ENCODE measurements around a stretch of chr2.

GRCh38 chr2:176092232-176092565 lies 322 bp upstream of the HOXD13 start:
- PRO-cap, result no peak
- RRBS, result 12% methylated on average over 1 of the region's 20 CpGs

- PRO-cap, result no peak
- RRBS, result no CpG with 5 or more reads among the region's 31 CpGs
Measured at GRCh38 chr2:176132282-176133098, 3.0 kb downstream of the HOXD8 start.

- PRO-cap, result bidirectional peak, plus-strand start at chr2:176135326, minus-strand start at chr2:176135191
- RRBS, result no CpG with 5 or more reads among the region's 4 CpGs
Measured at GRCh38 chr2:176134851-176135565, 5.5 kb downstream of the HOXD8 start.

- PRO-cap, result no peak
- RRBS, result no CpG with 5 or more reads among the region's 22 CpGs
Measured at GRCh38 chr2:176149983-176150776, 1.2 kb upstream of the HOXD4 start.

GRCh38 chr2:176472998-176473642 lies 203.9 kb downstream of the MTX2 start:
- PRO-cap, result bidirectional peak, plus-strand start at chr2:176473317, minus-strand start at chr2:176473293; bidirectional peak, plus-strand start at chr2:176473468, minus-strand start at chr2:176473361
- RRBS, result no CpG with 5 or more reads among the region's 4 CpGs

GRCh38 chr2:176562478-176563038 lies 293.3 kb downstream of the MTX2 start:
- PRO-cap, result unidirectional peak, minus-strand start at chr2:176562836
- RRBS, result no CpG with 5 or more reads among the region's 3 CpGs

DNA sequence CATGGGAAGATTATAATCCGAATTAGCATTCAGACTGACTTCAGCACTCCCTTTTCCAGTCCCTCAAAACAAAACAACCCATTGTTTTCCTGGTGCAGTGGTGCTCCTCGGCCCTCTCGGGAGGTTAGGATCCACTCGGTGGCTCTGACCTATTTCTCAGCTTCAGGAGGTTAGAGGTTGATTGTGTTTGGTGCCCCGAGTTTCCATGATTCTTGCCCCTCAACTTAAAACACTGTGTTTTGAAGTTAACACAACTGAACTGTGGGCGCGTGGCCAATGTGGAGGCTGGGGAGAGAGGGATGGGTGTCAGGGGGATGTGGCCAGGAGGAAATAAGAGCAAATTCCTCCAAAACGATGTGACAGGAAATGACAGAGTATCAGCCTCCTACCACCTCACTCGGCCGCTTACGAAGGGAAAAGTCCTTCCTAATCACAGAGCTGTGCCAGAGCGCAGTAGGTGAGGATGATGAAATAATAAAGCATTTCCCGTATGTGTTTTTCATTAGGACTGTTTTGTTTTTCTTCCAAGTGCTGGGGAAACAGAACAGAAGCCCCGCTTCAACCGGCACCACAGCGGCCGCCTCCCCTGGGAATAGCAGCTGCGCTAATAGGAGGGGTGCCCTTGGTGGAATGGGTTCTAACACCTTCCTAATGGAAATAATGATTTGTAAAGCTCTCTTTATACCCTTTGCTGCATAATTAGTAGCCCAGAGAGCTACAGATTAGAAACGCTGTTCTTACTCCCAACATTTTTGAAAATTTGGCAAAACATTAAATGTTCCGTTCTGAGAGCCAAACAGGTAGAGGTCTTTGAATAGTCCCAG lies 440.3 kb downstream of the MTX2 start:
- PRO-cap, result no peak
- RRBS, result no CpG with 5 or more reads among the region's 20 CpGs

DNA sequence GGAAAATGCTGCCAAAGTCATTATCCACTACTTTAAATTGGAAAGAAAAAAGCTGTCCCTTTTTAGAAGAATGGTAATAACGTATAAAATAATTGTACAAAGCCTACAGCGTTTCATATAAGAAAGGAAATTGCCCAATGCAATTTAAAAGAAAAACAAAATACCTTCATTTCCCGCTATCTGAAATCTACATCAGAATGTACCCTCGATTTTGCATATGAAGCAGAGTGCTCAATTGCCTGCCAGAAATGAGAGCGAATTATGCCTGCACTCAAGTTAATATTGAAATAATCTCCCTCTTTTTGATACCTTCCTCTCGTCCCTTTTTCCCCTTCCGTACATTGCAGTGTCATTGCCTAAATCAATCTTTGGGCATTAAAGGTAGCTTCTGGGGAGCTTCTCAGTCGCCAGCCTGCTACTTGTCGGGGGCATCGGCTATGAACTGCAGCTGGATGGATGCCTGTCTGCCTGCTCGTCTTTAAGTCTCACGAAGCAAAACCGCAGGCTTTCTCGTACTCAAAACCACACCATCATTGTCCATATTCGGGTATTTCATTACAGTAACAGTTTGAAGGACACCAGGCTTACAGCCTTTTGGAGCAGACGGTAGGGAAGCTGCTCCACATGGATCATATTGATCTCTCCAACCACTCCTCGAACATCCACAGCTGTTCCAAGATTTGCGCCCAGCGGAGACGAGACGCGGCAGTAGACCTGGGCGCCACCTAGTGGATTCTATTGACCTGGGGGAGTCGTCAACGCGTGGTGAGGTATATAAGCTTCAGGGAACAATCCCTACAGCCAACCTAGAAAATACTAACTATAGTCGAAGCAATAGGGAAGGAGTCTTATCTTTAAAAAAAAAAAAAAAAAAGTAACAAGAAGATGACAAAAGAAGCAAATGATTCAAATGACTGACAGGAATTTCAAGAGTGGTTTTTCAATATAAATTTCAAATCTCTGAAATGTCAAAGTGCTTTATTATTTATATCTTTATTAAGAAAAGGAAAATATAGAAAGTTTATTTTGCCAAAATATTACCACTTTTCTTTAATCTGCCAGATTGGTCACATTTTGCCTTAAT lies 63.9 kb upstream of the HNRNPA3 start:
- PRO-cap, result no peak
- RRBS, result no CpG with 5 or more reads among the region's 27 CpGs

GRCh38 chr2:177151129-177151658 lies 61.4 kb upstream of the HNRNPA3 start:
- PRO-cap, result no peak
- RRBS, result no CpG with 5 or more reads among the region's 2 CpGs

GRCh38 chr2:177218846-177219664 lies 6.5 kb downstream of the HNRNPA3 start:
- PRO-cap, result no peak
- RRBS, result no CpG with 5 or more reads among the region's 5 CpGs

DNA sequence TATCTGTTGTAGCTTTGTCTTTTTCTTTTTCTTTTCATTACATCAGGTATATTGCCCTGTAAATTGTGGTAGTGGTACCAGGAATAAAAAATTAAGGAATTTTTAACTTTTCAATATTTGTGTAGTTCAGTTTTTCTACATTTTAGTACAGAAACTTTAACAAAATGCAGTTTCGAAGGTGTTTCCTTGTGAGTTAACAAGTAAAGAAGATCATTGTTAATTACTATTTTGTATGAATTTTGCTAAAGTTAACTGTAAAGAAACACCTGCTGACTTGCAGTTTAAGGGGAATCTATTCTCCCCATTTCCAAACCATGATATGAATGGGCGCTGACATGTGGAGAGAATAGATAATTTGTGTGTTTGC lies 7.1 kb downstream of the HNRNPA3 start:
- PRO-cap, result no peak
- RRBS, result no CpG with 5 or more reads among the region's 2 CpGs

DNA sequence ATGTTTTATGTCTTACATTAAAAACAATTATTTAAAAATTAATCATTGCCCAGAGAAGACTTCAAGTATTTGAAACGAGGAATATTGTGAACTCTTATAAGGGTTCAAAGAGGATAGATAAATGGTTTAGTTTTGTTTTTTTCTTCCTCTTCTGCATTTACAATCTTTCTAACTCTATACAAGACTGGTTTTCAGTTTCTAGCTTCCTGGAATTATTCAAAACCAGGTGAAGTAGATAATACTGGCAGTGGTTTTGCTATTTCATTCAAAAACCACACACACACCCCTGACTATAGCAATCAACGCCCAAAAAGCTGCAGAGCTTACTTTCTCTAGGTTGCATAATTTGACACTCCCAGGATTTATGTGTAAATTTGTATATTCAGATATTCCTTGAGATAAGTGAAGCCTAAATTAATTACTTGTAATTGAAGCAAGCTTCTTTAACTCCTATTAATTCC lies 1.3 kb upstream of the NFE2L2 start:
- PRO-cap, result no peak
- RRBS, result no CpG with 5 or more reads among the region's 2 CpGs

GRCh38 chr2:177271153-177271729 lies 6.7 kb upstream of the NFE2L2 start:
- PRO-cap, result no peak
- RRBS, result no CpG with 5 or more reads among the region's 2 CpGs

DNA sequence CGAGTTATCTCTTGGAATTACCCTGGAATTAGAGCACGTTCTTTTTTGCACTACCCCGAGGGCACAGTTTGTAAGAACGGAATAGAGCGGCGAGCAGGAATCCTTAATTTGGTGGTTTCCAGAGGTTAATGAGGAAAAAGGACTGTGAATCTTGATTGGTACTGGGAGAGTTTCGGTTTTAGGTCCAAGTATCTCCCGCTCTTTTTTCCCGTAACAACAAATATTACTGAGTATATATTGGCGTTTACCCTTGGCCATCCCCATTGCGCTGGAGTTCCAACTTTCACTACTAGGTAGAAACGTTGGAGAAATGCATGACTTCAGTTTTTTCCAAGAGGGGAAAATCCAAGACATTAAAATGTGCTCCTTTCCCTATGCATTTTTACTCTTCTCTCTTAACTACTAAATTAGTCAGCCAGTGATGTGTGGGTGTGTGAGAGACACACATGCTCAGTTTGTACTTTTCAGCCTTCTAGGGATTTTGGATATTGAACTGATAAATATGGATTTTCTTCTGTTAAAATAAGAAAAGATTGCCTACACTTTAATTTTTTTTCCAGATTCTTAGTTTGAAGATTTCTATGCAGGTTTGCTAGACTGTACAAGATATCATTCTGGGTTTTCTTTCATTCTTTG lies 811 bp upstream of the TTC30B start:
- PRO-cap, result bidirectional peak, plus-strand start at position 418 of the sequence, minus-strand start at position 397 of the sequence
- RRBS, result no CpG with 5 or more reads among the region's 12 CpGs

DNA sequence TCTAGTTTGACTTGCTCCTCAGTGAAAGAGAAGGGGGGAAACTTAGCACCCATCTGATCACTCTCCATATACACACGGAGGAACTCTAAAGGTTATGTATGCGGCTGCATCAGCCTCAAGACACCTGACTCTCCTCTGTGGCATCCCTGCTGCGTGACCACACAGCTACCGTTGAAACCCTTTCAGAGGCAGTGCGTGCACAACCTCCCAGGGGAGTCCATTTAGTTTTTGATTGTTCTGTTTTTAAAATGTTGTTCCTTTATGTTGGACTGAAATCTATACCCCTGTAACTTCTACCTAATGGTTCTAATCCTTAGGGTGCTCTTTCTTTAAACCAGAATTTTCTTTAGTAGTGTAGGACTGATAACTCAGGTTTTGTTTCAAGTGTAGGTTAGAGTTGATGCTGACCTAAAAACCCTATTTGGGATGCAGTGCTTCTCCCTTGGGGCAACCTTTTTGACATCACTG lies 16.4 kb upstream of the TTC30A start:
- PRO-cap, result no peak
- RRBS, result no CpG with 5 or more reads among the region's 5 CpGs

DNA sequence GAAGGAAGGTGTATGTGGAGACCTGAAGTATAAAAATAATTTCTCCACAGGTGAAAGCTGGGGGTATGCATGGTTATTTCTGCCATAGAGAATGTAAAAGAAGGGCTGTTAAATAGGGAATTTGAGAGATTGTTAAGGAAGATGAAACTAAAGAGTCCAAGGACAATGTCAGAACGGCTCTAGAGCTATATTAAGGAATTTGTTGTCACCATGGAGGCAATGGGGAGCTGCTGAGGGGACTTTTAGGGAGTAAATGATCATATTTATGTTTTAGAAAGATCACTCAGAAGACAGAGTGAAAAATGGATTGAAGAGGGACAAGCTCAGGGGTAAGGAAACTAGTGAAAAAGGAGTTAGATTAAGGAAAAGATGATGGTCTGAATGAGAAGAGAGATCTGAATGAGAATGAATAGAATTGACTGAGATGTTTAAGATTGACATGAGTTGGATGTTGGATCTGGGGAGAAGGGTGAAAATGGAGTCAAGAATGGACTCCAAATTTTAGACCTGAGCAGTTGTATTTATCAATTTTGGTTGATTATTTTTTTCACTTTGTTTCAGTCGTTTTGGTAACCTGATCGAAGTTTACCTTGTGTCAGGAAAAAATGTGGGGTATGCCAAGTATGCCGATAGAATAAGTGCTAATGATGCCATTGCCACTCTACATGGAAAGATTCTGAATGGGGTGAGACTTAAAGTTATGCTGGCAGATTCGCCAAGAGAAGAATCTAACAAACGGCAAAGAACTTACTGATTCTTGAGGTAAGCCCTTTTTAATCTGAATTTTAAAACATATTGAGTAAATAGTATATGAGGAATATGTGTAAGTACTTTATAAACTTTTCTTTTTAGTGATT lies 13.4 kb downstream of the RBM45 start:
- PRO-cap, result no peak
- RRBS, result no CpG with 5 or more reads among the region's 6 CpGs

- PRO-cap, result no peak
- RRBS, result no CpG with 5 or more reads among the region's 4 CpGs
Measured at GRCh38 chr2:178190868-178191250, 3.5 kb upstream of the OSBPL6 start.

DNA sequence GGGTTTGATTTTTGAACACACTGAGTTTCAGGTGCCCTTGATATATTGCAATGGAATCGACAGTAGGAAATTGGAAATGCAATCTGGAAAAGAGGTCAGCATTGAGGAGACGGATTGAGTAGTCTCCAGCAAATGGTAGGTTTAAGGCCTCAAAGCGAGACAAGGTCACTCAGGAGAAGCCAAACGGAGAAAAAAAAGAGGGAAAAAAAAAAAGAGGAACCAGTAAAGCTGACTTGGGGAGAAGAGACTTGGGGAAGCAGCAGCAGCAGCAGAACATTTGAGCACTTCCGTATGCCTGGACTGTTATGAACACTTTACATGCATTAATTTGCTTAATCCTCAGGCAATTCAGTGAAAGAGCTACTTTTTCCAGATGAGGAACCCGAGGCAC lies 81.2 kb downstream of the OSBPL6 start:
- PRO-cap, result no peak
- RRBS, result no CpG with 5 or more reads among the region's 6 CpGs

- PRO-cap, result no peak
- RRBS, result no CpG with 5 or more reads among the region's 11 CpGs
Measured at GRCh38 chr2:178557682-178558694, 77.7 kb downstream of the PLEKHA3 start.

- PRO-cap, result no peak
- RRBS, result no CpG with 5 or more reads among the region's 5 CpGs
Measured at GRCh38 chr2:178559422-178559781, 79.1 kb downstream of the PLEKHA3 start.

Measured in MCF 10A (cell line).